Measurements from ENCODE around the gene DHX15.

DNA sequence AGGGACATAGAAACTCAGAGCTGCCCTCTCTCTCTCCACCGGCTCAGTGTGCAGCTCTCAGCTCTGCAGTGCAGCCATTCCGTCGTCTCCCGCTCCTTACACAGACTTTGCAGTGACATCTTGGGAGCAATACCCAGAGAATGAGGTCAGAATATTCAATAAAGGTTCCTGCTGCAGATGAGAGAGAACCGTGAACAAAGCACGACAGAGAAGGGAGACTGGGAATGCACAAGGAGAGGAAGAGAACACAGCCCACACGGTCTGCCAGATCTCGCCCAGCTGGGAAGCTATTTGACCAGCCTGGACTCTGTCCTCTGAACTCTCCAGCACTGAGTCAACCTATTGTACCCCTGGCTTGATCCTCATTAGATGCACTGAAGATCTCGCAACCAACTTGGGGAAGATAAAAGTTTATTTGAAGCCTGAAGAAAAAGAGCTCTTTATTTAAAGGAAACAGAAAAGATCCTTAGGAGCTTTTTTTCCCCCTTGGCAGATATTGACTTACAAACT, 118.1 kb upstream of the PPARGC1A start:
- PRO-cap, result no peak

GRCh38 chr4:24192158-24192648, 302.4 kb upstream of the PPARGC1A start:
- PRO-cap, result no peak

GRCh38 chr4:24236411-24236743, 346.5 kb upstream of the PPARGC1A start:
- PRO-cap, result no peak

DNA sequence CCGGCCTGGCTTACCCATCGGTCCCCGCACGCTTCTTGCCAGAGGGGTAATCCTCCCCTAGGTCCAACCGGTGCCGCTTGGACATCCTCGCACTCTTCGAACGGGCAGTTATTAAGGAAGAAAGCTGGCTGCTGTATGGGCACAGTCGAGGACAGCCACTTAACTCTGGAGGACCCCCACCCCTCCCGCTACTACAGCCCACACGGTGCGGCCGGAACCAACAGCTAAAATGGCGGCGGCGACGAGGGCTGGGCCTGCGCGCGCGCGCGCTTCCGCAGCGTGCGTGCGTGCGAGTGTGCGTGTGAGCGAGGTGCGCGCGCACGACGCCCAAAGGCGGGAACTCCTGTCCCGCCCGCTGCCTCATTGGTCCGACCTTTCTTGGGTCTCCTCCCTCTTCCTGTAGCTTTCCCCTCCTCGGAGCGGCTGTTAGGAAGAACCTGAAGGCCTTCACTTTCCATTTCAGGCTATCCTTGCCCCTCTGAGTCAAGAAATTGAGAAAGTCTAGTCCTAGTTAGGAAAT, at the start of gene DHX15:
Gene DHX15 (minus strand): TSS at position 246 of the 520 bp plus-strand sequence.
- PRO-cap, result bidirectional peak, plus-strand start at position 417 of the sequence, minus-strand start at position 167 of the sequence

- PRO-cap, result no peak
Measured at GRCh38 chr4:24799762-24800334, 4.5 kb downstream of the SOD3 start.

DNA sequence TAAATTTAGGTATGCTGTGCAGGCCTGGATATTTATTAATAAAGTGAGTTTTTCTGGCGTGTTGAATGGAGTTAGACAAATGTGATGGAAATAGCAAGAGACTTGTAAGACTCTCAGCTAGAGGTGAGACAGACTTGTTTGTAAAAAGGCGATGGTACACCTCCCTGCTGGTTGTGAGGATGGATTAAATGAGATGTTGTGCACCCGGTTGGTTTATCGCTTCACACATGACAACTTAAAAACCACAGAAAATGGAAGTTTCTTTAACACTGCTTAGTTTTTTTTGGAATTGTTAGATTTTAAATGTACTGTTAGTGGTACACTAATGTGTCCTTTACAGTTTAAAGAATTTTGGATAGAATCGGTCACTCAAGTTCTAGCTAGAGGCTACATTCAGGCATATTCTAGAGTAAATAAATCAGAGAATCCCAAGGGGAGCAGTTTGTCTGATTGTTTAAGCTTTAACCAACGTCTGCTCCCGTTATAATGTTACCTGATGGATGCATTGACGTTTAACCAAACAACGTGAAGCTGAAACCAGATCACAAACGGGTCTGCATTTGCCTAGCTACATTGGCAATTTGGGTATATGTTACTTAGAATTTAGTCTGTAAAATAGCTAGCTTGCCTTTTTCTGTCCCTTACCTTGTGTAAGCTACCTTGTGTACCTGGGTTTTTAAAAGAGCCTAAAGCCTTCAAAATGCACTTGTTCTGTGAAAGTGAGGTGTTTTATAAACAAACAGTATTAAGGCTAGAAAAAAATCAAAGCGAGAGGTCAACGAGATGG, 1.5 kb downstream of the PI4K2B start:
- PRO-cap, result no peak

GRCh38 chr4:25299792-25300295, 12.7 kb upstream of the ZCCHC4 start:
- PRO-cap, result no peak

- PRO-cap, result no peak
Measured at GRCh38 chr4:25377751-25378335, 780 bp downstream of the ANAPC4 start.

GRCh38 chr4:25568976-25569512, 86.6 kb upstream of the SLC34A2 start:
- PRO-cap, result no peak

DNA sequence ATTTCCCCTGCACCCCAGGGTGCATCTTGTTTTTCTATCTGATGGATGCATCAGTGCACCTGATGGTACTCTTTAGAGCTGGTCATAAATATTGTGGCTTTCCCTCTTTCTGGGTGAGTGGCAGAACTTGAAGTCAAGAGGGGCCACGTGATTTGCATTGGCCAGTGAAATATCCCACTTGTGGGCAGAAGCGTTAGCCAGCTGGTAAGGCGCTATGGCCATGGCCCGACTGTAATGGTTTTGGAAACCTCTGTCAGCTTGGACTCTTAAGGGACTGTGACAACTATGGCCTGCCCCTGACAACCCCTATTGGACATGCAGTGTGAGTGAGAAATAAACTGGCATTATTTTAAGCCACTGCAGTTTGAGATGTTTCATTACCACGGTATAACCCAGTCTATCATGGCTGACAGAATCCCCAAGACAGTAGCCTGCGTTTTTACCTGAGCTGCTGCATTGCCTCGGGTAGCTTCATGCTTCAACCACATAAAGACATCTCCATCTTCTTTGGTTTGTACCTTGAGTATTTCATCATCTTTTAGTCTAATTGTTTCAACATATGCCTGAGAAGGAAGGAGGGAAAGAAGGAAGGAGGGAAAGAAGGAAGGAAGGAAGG, 72.7 kb downstream of the SEL1L3 start:
- PRO-cap, result no peak

DNA sequence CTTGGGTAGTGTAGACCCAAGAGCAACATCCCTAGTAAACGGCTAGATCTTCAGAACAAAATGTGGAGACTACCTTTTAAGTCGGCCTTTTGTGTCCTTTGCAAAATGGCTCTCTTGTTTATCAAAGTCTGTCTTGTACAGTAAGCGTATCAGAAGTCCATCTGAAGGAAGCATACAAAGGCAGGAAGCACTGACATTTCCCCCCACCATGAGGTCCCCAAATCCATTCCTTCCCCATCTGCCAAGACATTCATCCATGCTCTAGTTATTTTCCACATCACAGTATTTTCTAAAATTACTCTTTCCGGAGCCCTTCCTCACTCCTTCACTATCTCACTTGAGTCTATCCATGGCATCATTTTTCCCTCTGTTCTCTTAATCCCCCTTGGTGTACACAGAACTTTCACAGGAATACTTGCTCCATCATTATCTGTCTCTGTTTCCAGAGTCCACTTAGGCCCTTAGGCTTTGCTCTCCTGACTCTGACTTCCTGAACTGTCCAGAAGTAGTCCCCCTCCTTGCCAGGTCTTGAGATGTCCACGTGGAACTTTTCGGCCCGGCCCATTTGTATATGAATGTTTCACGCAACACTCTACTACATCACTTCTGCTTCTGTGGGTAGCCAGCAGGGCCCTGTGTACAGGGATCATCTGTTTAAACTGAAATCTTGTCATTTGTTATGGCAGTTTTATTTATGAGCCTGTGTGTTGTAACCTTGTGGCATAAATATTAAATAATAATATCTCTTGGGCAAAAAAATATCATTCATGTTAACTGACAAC, 2.1 kb downstream of the SEL1L3 start:
- PRO-cap, result bidirectional peak, plus-strand start at position 600 of the sequence, minus-strand start at position 499 of the sequence

DNA sequence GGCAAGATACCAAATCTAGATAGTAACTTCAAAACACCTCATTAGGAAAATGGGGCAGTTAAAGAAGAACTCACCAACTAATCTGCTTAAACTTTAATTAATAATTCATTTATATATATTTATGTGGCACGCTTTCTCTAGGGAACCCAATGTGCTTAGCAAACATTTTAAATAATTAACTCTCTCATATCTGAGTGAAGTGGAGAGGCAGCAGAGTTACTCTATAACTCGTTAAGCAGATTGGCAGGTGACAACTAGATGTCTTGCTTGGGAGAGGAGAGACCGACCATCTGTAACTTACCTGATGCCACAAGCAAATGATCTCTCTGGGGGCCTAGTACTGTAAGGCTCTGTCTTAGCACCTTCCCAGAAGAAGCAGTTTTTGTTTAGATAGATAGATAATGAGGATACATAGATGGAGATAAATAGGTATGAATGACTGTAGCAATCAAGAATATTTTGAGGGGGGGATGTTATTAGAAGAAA, 11.8 kb upstream of the SEL1L3 start:
- PRO-cap, result no peak

GRCh38 chr4:26088494-26089097, 174.6 kb downstream of the SMIM20 start:
- PRO-cap, result no peak

- PRO-cap, result no peak
Measured at GRCh38 chr4:26217631-26218499, 102.9 kb upstream of the RBPJ start.

GRCh38 chr4:26694736-26695657, 111.1 kb downstream of the TBC1D19 start:
- PRO-cap, result no peak

GRCh38 chr4:26827338-26827847, 33.2 kb upstream of the STIM2 start:
- PRO-cap, result no peak

DNA sequence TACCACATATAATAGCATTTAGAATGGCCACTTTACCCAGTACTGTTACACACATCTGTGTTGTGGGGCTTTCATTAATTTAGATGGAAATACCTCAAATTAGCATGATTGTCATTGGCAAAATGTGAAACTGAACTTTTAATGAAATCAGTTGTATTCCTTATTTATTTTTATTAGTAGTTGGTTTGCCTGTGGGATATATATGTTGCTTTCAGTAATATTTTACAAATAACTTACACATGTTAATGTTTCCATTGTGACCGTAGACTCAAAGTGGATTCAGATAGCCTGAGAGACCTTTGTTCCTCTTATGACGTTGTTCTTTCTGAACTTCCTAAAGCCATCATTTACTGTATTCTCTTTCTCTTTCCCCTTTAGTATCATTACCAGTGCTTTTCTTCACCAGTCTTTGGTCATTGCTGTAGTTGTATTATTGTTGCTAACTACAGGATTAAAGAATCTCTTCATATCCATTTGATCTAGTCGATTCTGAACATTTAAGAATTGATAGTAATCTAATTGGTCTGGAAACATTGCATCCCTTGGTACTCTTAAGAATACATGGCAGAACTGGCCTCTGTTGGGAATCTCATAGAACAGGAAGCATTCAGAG, 4.2 kb downstream of the STIM2 start:
- PRO-cap, result no peak

GRCh38 chr4:26866164-26866628, 5.6 kb downstream of the STIM2 start:
- PRO-cap, result no peak

- PRO-cap, result bidirectional peak, plus-strand start at chr4:26878972, minus-strand start at chr4:26878896
Measured at GRCh38 chr4:26878781-26879199, 18.1 kb downstream of the STIM2 start.

DNA sequence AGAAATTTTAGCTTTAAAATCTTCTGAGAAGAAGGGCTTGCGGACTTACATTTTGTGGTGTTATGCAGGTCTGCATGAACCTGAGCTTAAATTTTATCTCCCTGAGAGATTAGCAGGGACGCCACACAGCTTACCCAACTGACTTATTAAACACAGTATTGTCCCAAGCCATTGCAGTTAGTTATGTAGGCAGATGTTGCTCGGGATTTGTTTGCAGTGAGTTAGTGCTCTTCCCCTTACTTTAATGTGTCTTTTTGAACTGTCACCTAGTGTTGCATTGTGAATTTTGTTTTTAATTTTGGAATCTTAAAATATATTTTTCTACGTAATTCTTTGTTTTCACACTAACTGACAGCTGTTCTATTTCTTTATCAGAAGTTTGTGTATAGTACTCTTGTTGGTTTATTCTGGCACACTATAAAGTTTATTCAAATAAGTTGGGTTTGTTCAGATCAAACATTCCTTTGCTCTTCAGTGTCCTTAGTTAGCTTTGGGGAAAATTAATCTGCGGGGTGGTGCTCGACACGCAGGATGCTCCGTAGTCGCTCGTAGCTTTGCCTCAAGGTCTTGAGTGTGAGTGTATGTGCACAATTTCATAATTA, 145.4 kb downstream of the STIM2 start:
- PRO-cap, result no peak

All from natural killer cell (primary cell).